ENCODE measurements around a stretch of chr2.

- CAGE, long polyA plus RNA, result no peak
- RRBS, result no CpG with 5 or more reads among the region's 6 CpGs
These were observed 149.0 kb downstream of the MYO1B start for GRCh38 chr2:191394032-191394774.

DNA sequence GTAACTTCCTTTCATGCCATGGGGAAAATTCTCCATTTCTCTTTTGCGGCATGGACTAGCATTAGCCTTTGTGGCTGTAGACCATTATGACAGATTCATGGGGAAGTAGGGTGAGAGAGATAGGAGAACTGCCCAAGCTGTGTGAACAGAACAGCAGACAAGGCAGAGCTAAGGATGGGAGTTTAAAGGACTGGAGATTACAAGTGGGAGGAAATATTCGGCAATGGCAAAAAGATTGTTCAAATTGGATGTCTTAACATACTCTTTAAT lies 191.5 kb downstream of the MYO1B start:
- CAGE, long polyA plus RNA, result no peak
- RRBS, result no CpG with 5 or more reads among the region's 2 CpGs

- CAGE, long polyA plus RNA, result no peak
- RRBS, result no CpG with 5 or more reads among the region's 3 CpGs
These were observed 83.9 kb upstream of the NABP1 start for GRCh38 chr2:191593964-191594445.

GRCh38 chr2:191625061-191625763 lies 52.7 kb upstream of the NABP1 start:
- CAGE, long polyA plus RNA, result no peak
- RRBS, result no CpG with 5 or more reads among the region's 6 CpGs

- CAGE, long polyA plus RNA, result no peak
- RRBS, result no CpG with 5 or more reads among the region's 3 CpGs
These were observed 11.2 kb upstream of the NABP1 start for GRCh38 chr2:191666699-191667260.

GRCh38 chr2:191682339-191683032 lies 4.5 kb downstream of the NABP1 start:
- CAGE, long polyA plus RNA, result no peak
- RRBS, result no CpG with 5 or more reads among the region's 6 CpGs

- CAGE, long polyA plus RNA, result no peak
- RRBS, result no CpG with 5 or more reads among the region's 2 CpGs
These were observed 10.5 kb downstream of the NABP1 start for GRCh38 chr2:191688382-191688851.

DNA sequence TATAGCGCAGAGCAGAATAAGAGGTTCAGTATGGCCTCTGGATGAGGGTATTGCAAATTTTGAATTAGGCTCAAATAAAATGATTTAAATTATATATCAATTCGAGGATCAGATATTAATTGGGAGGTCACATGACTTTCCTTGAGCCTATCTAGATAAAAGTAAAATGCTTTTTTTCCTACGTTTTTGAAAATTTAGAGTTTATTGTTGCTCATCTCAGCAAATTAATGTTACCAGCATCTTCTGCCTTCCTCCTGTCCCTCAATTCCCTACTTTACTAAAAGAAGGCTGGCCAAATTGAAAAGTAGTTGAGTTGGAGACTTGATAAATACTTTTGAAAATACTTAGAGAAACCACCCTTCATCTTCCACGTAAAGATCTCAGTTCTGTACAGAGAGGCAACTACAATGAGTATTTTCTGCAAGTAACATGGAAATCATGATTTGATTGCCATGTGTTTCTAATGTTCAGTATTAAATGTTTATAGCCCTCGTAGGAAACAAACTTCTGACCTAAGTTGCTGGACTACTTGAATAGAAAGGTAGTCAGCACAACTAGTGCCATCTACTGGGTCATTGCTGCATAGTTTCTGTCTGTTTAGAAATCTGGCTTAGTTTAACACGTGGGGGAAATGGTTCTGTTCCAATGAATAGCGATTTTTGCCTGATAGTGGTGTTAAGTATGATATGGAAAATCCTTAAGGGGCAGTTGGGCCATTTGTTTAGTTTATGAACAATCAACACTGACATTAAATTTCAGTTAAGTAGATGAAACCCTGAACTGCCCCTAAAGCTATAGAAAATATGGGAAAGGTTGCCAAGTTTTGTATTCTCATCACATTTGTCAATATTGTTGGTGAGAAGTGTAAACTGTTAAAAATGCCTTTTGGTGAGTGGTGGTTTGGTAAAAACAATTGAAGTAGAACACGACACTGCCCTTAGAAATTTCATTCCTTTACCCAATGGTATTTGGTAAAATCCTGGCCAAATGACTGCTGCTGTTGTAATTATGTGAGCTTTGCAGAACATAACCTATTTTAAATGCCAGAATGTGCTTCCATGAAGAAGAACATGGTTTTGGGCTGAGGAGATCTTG lies 13.0 kb downstream of the NABP1 start:
- CAGE, long polyA plus RNA, result no peak
- RRBS, result no CpG with 5 or more reads among the region's 8 CpGs

DNA sequence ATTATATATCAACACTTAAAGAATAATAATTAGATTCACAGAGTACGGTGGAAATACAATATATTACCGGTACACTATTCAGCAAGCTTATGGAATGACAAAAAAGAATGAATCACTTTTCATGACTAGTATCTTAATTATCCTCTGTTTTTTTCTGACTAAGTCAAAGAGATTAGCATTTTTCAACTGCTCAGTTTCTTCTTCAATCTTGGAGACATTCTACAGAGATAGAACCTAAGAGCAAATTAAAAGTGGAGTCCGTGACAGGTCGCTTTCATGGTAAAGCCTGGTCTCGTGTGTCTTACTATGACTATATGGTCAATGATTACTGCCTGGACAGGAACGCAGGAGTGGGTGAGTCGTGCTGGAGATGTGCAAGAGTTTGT lies 11.4 kb downstream of the CAVIN2 start:
- CAGE, long polyA plus RNA, result no peak
- RRBS, result no CpG with 5 or more reads among the region's 7 CpGs

DNA sequence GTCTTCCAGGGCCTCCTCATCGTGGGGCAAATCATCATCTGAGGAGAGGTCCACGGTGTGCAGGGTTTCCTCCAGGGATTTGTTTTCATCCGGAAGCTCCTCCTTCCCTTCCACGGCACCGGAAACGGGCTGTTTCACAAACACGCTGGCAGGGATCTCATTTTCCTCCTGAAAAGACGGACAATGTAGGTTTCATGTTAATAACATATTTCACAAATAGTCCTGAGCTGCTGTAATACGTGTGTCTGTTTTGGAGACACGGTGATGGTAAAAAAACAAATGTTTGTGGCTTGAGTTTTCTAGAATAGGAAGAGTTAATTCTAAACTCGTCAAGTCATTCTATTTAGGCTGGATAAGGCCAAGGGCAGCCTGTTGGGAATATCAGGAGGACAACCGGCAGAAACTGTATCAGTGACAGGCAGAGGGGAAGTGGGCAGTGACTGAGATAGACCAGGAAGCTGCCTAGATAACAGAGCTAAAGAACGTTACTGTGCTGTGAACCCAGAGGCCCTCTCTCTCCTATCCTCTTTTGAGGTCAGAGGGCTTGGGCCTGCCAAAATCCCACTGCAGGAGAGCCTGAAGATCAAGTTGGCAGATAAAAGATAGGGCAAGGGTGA lies 10.2 kb downstream of the CAVIN2 start:
- CAGE, long polyA plus RNA, result no peak
- RRBS, result no CpG with 5 or more reads among the region's 13 CpGs

DNA sequence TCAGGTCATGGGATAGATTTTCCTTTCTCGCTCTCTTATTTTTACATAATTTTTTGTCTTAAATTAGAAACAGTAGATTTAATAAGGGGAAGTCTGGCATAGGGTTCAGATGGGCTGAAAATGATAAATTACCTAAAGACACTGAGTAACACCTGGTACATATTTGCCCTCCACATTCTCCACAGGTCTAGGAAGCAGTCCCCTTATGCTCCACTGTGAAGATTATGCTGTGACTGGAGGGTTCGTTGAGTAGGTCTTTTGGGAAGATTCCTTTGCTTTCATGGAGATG lies 3.6 kb downstream of the CAVIN2 start:
- CAGE, long polyA plus RNA, result no peak
- RRBS, result no CpG with 5 or more reads among the region's 2 CpGs

DNA sequence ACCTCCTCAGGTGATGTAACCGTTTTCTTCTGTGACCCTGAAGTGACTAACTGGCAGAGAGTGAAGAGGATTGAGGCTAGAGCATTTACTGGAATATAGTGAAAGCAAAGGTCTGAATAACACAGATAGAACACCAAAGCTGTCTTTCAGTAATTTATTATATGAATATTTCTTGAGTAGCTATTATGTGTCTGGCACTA lies 116.5 kb upstream of the CAVIN2 start:
- CAGE, long polyA plus RNA, result no peak
- RRBS, result no CpG with 5 or more reads among the region's 1 CpG

- CAGE, long polyA plus RNA, result no peak
- RRBS, result no CpG with 5 or more reads among the region's 2 CpGs
These were observed 29.2 kb downstream of the TMEFF2 start for GRCh38 chr2:192165534-192166010.

DNA sequence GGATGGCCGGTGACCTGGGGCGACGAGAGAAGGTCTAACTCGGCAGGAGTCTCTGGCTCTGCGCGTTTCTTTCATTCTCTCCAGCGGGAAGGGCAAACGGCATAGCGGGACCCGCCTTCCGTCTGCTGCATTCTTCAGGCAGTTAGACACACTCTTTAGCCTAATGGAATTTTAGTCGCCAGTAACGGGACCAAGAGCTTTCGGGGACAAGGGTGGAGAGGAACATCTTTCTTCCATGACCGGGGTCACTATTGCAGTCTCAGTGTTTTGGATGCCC lies 1.2 kb upstream of the TMEFF2 start:
- CAGE, long polyA plus RNA, result no peak
- RRBS, result no CpG with 5 or more reads among the region's 15 CpGs

DNA sequence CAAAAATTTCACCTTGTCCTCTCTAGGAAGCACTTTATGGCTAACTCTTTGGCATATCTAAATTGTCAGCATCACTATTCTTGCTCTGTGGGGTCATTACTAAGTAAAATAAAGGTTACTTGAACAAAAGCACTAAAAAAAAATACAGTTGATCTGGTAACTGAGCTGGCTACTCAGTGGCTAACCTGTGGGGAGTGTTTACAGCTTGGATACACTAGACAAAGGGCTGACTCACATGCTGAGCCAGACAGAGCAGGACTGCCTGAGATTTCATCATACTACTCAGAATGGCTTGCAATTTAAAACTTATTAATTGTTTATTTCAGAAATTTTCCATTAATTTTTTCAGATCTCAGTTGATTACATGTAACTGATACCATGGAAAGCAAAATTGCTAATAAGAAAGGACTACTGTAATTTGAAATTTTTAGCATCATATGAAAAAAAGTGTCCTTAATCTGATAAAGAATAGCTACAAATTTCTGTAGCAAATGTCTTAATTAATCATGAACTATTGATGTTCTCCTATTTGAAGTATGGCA lies 1690.4 kb upstream of the SLC39A10 start:
- CAGE, long polyA plus RNA, result no peak

DNA sequence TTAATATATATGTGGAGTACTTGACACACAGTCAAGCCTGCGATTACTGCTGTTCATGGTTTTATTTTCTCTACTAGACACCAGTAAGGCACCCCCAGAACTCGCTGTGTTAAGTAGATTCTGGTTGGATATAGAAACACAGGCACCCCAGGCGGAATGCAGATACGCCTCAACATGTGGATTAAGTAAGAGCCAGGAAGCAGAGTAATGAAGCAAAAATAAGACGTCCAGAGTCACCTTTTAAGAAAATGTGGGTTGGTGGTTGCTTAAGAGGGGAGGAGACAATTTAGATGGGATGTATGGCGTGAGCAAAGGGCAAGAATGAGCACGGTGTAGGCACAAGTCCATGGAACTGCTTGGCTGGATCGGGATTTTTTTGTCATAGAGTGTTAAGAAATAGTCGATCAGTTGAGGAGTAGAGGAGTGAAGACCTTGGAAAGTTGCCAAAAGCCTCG lies 945 bp upstream of the SLC39A10 start:
- CAGE, long polyA plus RNA, result no peak
- RRBS, result no CpG with 5 or more reads among the region's 10 CpGs

DNA sequence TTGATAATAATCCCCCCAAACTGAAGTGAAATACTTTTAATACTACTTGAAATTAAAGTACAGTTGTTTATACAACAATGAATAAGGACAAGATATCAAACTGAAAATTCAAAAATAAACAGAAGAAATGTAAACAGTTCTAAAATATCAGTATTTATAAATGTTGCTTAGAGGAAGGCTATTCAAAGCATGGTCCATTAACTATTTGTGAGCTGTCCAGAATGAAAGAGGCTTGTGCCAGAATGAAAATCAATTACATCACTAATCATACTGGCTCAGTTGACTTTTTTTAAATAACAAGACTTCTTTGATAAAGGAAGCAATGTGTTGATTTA lies 37.5 kb downstream of the STK17B start:
- CAGE, long polyA plus RNA, result no peak

DNA sequence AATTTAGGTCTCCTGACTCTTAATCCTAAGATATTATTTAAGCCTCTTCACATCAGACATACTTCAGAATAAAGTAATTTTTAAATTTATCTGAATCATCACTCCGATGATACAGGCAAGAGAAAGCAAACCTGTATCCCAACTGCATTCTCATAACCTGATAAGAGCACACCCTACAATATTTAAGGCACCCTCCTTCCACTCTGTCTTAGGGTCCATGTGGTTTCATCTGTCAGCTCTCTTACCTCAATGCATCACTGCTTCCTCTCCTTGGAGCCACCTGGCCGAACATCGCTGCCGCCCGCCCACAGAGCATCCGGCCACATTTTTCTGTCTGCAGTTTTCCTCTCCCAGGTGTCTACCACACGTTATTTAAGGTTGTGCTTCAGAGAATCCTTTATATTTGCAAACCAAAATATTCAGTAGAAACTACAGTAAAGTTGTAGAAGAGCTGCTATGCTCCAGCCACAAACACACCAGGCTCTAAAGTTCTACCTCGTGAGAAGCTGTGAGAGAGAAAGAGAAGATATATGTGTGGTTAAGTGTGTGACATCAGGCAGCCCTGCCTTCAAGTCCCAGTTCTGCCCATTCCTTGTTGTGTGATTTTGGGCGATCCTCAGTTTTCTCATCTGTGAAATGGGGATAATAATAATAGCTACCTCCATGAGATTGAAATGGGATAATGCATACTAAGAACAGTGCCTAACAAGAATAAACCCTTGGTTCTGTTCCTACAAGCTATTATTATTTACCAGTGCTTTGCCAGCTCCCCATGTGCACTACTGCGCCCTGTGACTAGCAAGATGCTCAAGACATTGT lies 4.8 kb upstream of the STK17B start:
- CAGE, long polyA plus RNA, result no peak
- RRBS, result no CpG with 5 or more reads among the region's 10 CpGs

GRCh38 chr2:196291910-196292815 lies 120.8 kb upstream of the STK17B start:
- CAGE, long polyA plus RNA, result no peak
- RRBS, result no CpG with 5 or more reads among the region's 16 CpGs

DNA sequence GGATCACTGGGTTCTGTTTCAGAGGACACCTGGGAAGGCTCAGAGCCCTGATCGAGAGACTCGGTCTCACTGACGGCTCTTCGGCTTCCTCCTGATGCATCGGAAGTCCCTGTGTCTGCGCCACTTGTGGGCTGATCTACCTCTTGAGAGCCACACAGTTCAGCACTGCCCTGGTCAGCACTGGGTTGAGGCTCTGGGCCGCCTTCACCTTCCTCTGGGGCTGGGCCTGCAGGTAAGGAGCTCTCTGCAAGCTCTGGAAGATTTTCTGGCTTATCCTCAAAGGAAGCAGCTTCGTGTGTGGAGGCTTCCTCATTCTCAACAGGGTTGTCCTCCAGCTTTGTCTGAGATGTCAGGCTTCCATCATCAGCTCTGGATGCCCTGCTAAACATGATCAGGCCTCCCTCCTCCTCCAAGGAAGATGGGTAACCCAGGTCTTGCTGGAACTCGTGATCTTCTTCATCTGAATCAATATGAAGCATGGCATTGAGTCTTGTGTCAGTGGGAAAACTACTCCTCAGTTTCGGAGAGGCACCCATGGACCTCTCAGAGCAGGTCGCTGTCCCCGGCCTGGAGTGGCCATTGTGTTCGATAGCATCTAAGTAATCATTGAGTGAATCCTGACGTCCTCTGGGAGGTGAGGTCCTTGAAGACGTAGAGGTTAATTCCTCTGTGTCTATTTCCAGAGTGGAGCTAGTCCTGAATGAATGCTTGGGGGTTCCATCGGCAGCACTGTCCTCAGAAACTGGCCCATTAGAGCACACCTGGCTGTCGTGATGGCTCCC lies 147.8 kb upstream of the STK17B start:
- CAGE, long polyA plus RNA, result no peak
- RRBS, result no CpG with 5 or more reads among the region's 17 CpGs

All from osteoblast (primary cell).